ENCODE measurements around a stretch of chr3.

DNA sequence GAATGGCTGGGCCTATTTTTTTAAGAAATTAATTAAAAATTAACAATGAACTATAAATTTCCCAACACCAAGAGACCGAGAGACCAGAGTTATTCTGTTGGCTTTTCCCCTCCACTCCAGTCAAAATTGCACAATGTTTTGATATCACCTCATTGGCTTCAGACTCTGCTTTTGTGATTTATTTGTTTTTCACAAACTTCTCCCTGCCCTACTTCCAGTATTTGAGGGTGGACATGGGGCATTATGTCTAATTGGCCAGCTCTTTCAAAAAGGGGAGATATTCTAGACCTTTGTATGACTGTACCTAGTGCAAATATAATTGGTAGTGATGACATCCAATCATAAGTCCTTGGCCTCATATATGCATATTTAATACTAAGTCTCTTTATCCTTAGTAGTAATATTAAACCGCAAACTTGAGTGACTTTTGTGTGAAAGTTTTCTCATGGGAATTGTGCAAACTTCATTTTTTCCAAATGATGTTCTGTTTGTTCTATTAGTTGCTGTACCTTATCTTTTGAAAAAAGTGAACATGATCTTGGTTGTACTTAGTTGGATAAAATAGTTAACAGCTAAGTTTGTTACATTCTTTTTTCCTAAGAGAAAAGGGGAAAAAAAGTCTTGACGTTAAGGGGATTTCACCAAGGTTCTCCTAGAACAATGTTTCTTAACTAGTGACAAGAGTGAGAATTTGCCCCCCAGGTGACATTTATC, 43.1 kb downstream of the TMEM45A start:
- PRO-cap, result no peak

- PRO-cap, result no peak
Observed at GRCh38 chr3:100991970-100993064, 904 bp downstream of the ABI3BP start.

- PRO-cap, result no peak
Observed at GRCh38 chr3:101065911-101066419, 72.7 kb upstream of the ABI3BP start.

DNA sequence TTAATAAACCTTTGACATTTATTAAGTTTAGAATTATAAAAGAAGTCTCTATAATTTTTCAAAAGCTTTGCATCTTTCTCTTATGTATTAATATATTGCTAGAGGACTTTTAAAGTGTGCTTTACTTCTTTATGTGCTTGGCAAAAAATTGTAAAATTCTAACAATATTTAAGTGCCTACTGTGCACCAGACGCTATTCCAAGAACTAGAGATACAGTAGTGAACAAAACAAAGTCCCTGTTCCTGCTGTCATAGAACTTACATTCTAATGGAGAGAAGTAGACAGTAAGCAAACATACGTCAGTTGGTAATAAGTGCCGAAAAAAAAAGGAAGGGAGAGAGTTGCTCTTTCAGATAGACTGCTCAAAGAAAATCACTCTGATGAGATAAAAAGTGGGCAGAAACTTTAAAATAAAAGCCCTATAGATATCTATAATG, 4.9 kb upstream of the SENP7 start:
- PRO-cap, result no peak

DNA sequence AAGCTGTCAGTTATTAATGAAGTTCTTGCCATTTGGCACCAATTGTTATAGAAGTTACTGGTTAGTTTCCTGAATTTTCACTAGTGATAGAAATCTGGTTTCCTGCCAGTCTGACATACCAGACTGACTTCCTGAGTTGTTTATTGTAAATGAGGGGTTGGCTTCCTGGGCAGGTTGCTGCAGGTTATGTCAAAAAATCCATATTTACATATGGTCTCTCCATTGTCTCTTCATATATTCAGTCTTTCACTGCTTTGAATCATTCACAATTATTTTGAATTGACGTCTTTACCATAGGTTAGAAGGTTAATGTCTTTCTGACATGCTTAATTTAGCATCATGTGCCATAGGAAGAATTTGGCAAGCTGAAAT, 8.4 kb upstream of the SENP7 start:
- PRO-cap, result no peak

- PRO-cap, result no peak
Observed at GRCh38 chr3:101635809-101636799, 40.8 kb downstream of the ZBTB11 start.

GRCh38 chr3:101637703-101638954, 38.8 kb downstream of the ZBTB11 start:
- PRO-cap, result no peak

- PRO-cap, result no peak
Observed at GRCh38 chr3:101822193-101822967, 26.9 kb upstream of the NFKBIZ start.

DNA sequence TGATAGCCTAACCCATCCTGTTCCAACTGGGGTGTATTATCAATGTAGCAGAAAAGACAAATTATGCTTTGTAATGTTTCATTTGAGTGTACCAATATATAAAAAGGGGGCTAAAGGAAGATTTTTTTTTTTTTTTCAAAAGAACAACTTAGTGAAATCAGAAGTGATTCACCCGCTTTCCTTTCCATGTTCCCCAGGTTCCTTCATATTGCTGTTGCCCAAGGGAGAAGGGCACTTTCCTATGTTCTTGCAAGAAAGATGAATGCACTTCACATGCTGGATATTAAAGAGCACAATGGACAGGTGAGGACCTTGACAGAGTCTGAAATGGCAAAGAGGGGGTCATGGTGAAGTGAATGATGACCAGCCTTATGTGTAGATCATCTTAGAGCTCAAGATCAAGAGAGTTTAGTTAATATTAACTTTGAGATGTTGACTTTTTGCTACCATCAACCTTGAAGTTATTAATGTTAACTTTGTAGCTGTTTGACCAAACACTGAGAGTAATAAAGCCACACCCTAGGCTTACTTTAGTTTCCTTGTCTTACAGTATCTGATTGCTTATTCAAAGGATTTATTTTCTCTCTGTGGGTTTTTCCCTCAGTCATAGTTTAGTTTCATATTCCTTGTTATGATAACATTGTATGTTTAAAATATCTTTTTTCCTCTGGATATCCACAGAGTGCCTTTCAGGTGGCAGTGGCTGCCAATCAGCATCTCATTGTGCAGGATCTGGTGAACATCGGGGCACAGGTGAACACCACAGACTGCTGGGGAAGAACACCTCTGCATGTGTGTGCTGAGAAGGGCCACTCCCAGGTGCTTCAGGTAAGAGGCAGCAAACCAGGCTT, 5.3 kb downstream of the NFKBIZ start:
- PRO-cap, result no peak

- PRO-cap, result no peak
Observed at GRCh38 chr3:101856762-101857752, 7.7 kb downstream of the NFKBIZ start.

GRCh38 chr3:101863653-101863900, 14.3 kb downstream of the NFKBIZ start:
- PRO-cap, result no peak

DNA sequence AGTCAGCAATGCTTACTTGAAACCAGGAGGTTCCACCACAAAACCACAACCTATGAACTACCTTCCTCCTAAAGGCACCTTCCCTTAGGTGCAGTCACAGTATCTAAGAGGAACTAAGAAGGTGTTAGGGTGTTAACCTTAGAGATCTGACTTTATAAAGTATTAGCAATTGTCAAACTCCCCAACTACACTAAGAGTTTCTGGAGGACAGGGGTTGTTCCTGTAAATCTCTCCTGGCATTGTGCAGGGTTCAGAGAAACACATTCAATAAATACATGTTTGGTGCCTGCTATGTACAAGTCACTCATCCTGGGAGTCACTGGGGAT, 208.6 kb downstream of the NFKBIZ start:
- PRO-cap, result no peak

- PRO-cap, result no peak
Observed at GRCh38 chr3:102085711-102086093, 236.4 kb downstream of the NFKBIZ start.

GRCh38 chr3:104909703-104910294, 456.9 kb upstream of the ALCAM start:
- PRO-cap, result no peak

GRCh38 chr3:105353209-105354444, 13.1 kb upstream of the ALCAM start:
- PRO-cap, result no peak

DNA sequence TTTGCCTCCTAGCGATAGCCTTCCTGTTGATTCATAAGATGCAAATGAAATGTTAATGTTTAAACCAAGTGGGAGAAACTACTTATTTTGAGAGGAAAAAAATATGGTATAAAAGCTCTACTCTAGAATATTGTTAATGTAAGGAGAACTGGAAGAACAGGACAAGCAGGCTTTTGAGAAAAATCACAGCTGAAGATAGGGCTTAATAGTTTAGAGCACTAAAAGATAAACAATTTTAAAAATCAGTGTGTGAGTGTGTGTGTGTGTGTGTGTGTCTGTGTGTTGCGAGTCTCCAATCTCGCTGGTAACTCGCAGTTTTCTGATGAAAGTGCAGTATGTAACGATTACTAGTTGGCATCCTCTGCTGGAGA, 1.5 kb upstream of the ALCAM start:
- PRO-cap, result no peak

DNA sequence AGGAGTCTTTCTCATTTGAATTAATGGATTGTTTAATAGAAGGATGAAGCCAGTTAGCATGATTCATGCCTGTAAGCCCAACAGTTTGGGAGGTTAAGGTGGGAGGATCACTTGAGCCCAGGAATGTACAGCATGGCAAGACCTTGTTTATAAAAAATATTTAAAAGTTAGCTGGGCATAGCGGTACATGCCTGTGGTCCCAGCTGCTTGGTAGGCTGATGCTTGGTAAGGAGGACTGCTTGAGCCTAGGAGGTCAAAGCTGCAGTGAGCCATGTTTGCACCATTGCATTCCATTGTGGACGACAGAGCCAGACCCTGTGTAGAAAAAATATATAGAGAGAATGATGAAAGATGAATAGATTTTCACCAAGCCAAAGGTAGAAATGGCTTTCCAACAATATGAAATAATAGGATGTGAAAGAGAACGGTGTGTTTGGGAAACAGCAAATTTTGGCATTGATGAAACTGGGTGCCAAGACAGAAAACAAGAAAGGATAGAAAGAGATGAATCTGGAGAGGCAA, 165.6 kb downstream of the ALCAM start:
- PRO-cap, result no peak

DNA sequence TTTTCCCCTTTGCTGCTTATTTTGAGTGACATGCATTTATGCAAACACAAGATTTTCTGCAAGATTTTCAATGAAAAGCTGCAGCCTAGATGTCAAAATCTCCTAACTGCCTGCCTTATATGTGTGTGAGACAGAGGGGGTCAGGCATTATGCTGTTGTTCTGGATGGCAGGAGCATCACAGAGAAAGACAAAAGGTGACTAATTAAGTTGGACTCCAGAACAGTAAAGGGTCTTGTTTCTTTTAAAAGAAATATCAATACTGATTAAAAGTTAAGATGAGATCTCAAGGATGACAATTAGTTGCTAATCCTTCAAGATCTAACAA, 70.1 kb downstream of the CBLB start:
- PRO-cap, result no peak

DNA sequence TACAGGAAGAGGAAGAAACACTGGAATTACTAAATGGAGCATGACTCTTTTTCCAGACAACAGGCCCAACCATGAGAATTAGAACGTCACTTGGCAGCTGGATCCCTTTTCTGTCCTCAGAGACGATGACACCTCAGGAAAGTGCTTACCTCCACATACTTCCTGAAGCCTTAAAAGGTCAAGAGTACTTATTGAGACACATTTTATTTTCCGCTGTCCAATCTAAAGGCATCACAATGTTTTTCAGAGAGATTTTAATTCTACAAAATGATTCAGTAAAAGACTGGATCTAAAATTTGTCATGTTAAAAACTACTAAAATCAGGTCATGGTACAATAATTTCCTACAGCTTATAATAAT, 38.2 kb upstream of the CBLB start:
- PRO-cap, result no peak

DNA sequence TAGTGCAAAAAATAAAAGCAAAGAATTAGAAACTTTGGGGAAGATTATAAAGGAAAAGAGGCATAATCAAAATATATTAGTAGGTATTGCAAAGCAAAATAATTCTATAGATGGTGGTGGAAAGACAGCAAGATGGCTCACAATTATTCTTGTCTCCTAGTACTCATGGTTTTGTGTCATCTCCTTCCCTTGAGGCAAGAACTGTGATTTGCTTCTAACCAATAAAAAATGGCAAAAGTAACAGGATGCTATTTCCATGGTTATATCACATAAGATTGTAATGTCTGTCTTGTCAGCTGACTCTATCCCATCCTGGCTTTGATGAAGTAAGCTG, 324.7 kb upstream of the CBLB start:
- PRO-cap, result no peak